Pericardium (tissue), 1 donor: ENCODE measurements around the genes ADSL and SNU13.

- RRBS = 1% methylated on average over 12 of the region's 66 CpGs
Observed at GRCh38 chr22:40346145-40347058, at the start of gene ADSL. Gene ADSL (plus strand): TSS chr22:40346500.

- RRBS = no CpG with 5 or more reads among the region's 10 CpGs
Observed at GRCh38 chr22:40435898-40436661, 65.7 kb downstream of the SGSM3 start.

- RRBS = no CpG with 5 or more reads among the region's 14 CpGs
Observed at GRCh38 chr22:40462937-40463761, 92.8 kb downstream of the SGSM3 start.

- RRBS = no CpG with 5 or more reads among the region's 16 CpGs
Observed at GRCh38 chr22:40684586-40685235, 5.4 kb downstream of the MCHR1 start.

DNA sequence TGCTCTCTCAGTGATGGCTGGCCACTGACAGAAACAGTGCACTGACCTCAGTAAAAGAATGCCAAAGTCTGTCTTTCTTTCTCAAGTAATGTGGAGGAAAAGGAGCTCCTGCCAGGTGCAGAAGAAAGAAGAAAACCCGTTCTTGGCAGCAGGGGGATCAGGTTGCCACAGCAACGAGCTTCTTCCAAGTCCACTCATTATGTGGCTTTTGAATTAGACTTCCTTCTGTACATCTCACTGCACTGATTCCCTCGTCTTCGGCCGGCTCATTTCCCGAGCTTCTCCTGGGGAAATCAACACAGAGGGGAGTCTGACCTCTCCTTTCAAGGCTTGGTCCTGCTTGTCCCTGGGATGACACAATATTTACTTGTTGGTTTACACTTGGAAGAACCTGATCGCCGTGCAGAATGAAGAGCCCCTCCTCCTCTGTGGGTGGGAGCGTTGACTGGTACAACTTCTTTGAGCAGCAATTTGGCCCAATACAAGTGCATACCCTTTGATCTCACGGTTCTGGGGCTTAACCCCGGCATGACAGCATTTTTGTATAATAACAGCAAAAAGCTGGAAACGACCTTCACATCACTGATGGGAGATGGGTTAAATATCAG is 35.3 kb downstream of the MCHR1 start:
- RRBS = no CpG with 5 or more reads among the region's 12 CpGs

DNA sequence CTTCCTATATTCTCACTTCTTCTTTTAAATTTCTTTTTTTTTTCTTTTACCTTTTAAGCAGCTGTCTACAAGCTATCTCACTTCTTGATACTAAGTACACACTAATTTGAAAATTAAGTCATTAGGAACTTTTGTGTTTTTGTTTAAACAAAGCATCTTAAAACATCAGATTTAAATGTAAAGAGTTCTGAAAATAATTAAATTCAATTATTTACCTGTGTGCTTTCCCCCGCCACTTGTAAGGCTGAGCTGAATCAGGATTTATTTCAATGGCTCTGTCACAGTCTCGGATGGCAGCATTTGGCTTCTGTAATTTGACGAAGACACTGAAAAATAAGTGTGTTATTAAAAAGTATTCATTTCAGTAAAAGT is 16.2 kb upstream of the SLC25A17 start:
- RRBS = no CpG with 5 or more reads among the region's 3 CpGs

GRCh38 chr22:40835717-40836044 is 16.5 kb upstream of the SLC25A17 start:
- RRBS = no CpG with 5 or more reads among the region's 2 CpGs

GRCh38 chr22:41109241-41109949 is 17.0 kb downstream of the EP300 start:
- RRBS = no CpG with 5 or more reads among the region's 8 CpGs

DNA sequence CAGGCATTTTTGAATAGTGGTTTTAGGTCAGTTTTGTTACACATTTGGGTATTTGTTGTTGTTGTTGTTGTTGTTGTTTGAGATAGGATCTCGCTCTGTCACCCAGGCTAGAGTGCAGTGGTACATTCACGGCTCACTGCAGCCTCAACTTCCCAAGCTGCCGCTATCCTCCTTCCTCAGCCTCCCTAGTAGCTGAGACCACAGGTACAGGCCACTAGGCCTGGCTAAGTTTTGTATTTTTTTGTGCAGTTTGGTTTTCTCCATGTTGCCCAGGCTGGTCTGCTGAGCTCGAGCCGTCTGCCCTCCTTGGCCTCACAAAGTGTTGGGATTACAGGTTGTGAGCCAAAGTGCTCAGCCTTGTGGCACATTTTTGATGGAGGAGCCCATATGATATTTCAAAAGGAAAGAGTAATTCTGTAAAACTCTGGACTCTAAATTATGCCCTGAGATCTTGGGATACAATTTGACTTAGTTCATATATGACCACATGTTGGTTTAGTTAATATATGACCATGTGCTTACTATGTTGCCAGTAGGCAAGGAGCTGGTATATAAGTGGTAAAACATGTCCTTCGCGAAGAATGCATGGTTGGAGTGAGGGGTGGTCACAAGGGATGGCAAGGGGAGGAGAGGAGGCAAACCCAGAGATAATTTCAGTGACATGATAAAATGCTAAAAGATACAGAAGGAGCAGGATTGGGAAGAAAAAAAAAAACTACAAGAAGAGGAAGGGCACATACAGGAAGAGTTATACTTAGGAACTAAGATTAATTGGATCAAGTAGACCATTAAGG is 21.9 kb downstream of the EP300 start:
- RRBS = no CpG with 5 or more reads among the region's 7 CpGs

DNA sequence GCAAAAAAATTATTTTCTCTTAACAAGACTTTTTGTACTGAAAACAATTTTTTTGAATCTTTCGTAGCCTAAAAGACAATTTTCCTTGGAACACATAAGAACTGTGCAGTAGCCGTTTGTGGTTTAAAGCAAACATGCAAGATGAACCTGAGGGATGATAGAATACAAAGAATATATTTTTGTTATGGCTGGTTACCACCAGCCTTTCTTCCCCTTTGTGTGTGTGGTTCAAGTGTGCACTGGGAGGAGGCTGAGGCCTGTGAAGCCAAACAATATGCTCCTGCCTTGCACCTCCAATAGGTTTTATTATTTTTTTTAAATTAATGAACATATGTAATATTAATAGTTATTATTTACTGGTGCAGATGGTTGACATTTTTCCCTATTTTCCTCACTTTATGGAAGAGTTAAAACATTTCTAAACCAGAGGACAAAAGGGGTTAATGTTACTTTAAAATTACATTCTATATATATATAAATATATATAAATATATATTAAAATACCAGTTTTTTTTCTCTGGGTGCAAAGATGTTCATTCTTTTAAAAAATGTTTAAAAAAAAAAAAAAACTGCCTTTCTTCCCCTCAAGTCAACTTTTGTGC is 26.0 kb upstream of the L3MBTL2 start:
- RRBS = no CpG with 5 or more reads among the region's 2 CpGs

DNA sequence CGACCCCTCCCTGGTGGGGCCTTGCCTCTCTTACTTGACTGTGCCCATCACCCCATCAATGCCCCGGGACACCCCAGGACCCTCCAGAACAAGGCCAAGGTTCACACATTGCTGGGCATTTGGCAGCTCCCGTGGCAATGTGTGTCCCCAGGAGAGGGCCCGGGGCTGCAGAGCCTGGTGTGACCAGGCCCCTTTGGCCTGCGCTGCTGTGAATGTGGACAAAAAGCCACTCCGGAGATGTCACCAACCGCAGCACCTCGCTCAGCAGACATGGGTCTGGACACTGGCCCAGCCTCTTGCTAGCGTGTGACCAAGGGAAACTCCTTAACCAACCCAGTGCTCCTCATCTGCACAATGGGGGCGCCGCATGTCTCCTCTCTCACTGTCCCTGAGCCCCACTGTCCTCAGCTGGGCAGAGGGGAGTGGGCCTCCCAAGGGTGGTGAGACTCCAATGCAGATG is 8.0 kb upstream of the CHADL start:
- RRBS = 80% methylated on average over 5 of the region's 11 CpGs

- RRBS = no CpG with 5 or more reads among the region's 5 CpGs
Observed at GRCh38 chr22:41344463-41344872, 37.3 kb upstream of the TEF start.

DNA sequence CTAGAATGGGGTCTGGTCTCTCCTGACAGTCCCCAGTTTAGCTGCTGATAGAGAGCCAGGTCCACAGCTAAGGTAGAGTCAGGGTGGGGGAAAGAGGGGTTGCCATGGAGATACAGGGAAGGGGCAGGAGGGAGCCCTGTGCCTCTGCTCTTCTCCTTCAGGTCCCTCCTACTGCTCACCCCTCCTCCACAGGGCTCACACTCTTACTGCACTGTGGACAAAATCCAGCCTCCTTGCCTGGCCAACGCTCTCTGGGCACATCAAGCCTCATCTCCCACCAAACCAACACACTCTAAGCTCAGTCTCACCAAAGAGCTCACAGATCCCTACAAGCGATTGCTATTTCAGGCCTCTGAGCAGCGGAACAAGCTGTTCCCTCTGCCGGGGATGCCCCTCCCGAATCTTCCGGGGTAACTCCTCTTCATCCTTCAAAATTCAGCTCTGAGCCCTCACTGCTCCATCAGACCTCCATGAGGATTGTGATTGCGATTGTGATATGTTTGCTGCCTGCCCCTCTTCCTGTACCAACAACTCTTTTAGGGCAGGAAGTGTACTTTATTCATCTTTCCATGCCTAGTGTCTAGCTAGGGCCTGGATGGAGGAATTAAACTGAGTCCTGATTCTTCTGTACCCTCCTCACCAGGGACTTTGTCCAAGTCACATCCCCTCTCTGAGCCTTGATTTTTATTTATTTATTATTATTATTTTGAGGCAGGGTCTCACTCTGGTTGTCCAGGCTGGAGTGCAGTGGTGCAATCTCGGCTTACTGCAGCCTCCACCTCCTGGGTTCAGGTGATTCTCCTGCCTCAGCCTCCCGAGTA is 29.9 kb downstream of the TEF start:
- RRBS = no CpG with 5 or more reads among the region's 9 CpGs

DNA sequence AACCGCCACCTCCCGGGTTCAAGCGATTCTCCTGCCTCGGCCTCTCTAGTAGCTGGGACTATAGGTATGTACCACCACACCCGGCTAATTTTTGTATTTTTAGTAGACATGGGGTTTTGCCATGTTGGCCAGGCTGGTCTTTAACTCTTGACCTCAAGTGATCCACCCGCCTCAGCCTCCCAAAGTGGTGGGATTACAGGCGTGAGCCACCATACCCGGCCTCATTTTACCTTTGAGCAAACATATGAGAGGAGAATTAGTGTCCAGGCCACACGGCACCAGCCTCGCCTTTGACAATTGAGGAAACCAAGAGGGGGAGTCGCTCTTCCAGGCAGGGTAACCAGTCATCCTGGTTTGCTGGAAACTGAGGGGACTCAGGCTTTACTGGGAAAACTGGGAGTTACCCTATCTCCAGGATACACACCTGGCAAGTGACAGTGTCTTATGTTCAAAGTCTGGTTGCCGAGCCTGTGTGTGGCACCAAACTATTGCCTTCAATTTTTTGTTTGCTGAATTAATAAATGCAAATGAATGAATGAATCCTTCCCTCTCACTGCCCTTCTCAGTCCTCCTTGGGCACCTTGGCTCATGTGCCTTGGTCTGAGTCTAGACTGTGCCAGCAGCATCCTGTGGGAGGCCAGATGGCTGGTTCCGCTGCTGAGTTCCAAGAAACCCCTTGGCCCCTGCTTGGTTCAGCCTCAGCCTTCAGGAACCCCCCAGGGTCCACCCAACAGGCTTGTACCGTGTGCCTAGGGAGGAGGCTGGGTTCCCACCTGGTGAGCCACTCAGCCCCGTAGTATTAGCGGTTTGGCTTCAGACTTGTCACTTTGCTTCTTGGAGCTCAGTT is 31.2 kb downstream of the TOB2 start:
- RRBS = no CpG with 5 or more reads among the region's 16 CpGs

- RRBS = no CpG with 5 or more reads among the region's 9 CpGs
Observed at GRCh38 chr22:41515100-41515619, 29.1 kb downstream of the POLR3H start.

DNA sequence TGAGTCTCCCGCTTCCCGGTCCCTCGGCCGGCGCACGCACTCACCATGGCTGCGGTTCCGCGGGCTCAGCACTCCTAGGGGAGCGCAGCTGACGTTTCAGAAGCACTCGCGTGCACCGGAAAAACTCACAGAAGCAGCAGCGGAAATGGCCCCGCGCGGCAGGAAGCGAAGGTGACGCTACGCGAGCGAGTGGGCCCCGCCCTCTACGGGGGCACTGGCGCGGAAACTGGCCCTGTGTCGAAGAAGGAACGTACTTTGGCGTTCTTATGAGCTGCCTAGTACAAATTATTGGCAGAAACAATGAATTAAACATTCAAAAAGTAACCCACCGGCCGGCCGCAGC is at the start of gene SNU13:
TSS of gene SNU13 (minus strand) at position 118 of the 343 bp plus-strand sequence.
- RRBS = 2% methylated on average over 13 of the region's 33 CpGs

DNA sequence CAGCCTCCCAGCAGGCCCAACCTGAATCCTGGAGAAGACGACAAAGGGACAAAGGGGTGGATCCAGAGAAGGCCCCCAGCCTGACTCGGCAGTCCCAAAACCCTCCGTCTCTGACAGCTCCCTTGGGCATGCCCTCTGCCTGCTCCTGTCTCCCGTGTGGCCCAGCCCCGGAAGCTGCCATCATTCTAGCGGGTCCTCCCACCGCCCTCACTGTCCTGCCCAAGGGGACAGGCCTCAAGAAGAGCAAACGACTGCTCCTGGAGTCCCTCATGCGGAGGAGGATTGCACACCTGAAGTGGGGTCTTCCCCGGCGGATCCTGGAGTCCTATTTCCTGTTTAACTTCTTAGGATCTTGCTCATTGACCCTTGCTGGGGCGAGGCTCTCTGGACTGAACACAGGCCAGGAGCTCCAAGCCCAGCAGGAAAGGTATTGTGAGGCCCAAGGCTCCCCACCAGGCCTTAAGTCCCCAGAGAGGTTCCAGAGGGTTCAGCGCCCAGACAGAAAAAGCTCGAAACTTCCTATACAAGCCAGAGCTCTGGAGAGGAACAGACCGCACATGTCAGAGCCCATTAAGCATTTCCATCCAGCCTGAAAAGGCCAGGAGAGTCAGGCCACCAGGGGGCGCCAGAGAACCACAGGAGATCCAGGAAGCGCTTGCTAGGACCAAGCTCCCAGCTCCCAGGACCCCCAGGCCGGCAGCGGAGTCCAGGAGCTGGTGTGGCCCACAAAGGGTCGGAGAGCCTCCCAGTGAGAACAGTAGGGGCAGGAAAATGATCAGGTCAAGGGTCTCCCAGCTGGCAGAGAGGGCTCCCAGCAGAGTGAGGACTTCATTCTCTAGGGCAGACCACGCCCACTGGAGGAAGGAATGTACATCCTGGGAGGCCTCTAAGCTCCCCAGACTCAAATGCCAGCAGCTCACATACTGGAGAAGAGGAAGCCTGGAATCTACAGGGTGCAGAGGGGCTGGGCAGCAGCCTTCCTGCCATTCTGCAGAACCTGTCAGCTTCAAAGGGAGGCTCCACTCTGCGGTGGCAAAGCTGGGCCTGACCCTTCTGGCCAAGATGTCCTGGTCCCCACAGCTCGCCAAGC is 2.3 kb upstream of the MEI1 start:
- RRBS = no CpG with 5 or more reads among the region's 23 CpGs

DNA sequence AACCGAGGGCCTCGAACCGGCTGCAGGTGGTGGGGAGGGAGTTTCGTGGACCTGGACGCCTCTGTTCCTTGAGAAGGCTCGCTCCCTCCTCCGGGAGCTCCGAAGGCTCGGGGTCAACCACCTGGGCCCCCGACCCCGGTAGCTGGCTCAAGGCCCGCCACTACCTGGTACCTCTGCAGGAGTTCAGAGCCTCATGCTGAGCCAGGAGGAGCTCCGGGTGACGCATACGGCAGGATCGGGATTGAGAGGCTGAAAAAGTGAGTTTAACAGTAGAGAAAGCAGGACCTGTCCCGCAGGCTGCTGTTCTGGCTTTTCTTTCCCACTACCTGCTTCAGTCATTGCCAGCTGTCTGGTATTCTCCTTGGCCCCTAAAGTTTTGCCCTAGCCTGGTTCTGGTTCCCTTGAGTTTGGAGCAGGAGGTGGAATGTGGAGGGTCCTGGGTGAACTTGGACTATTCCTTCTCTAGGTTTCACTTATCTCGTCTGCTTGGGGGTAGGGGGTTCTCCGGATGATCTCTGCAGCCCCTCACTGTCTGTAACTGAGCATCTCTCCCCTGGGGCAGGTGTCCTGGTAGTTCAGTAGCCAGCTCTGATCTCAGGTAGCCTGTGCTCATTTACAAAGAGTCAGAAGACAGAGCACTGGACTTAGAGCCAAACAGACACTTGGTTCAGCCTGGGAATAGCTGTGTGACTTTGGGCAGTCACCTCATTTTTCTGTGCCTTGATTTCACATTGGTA is 509 bp downstream of the CCDC134 start:
- RRBS = 2% methylated on average over 10 of the region's 19 CpGs

- RRBS = no CpG with 5 or more reads among the region's 13 CpGs
Observed at GRCh38 chr22:41829992-41830911, 2.7 kb upstream of the SREBF2 start.

DNA sequence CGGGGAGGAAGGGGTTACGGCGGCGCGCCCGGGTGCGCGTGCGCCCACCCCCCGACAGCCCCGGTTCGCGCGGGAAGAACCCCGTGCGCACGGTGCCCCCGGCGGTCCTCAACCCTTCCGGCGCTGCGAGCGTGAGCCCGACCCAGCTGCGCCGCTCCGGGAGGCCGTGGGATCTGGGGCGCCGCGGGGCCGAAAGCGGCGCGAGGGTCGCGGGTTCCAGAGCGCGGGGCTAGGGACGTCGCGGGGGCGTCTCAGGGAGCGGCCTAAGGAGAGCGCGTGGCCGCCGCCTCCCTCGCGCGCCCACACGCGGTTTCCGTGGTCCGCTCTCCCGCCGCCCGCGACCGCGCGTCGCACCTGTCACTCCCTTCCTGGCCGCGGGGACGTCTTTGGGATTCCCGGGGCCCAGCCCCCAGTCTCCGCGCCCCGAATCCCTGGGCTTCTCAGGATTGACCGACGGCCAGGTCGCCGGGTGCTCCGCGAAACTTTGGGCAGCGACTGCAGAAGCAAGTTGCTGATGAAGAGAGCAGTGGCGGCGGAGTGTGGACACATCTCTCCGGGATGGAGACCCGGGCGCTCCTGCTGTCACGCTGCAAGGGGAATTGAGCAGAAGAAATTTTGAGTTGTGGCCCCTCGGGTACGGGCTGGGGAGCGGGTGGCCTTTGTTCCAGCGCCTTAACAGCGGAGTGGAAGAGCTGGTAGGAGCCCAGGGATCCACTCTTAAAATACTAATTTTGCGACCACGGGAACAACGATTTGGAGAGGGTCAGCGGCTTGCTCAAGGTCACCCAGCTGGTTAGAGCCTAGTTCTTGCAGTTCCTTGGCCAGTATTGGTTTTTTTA is 708 bp downstream of the SREBF2 start:
- RRBS = 2% methylated on average over 30 of the region's 92 CpGs